H4 (cell line): Measurements from ENCODE around the genes NTN5, HSD17B14 and CGB5.

GRCh38 chr19:48588787-48589962 is 17.4 kb upstream of the SPACA4 start:
- RAMPAGE, long total RNA, result no peak

DNA sequence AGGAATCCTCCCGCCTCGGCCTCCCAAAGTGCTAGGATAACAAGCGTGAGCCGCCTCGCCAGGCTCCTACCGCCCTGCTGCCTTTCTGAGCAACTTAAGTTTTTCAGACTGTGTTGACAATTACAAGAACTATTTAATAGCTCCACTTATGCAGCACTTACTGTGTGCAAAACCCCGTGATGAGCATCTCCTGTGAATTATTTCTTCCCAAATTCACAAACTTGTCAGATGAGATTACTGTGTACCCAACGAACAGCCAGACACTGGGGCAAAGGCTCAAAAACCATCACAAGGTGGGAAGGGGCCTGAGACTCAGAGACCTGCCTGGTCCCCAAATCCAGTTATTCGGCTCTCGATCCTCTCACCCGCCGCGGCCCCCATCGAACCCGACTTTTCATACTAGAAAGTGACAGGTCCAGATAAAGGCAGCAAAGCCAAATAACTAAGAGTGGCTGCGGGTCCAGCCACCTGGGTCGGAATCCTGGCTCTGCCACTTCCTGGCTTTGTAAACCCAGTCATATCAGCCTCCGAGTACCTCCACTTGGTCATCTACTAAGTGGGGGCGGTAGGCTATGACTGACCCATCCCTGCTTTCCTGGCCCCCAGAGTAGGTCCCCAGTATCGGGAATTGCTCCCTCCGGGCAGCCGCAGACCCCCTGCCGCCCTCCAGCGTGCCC is 441 bp downstream of the RPL18 start:
- RAMPAGE, long total RNA, result no peak

GRCh38 chr19:48672728-48673259 is at the start of gene NTN5:
Gene NTN5 (minus strand): TSS chr19:48673017.
- RAMPAGE, long total RNA, result no peak

GRCh38 chr19:48755739-48756526 is 609 bp downstream of the FGF21 start:
- RAMPAGE, long total RNA, result no peak

DNA sequence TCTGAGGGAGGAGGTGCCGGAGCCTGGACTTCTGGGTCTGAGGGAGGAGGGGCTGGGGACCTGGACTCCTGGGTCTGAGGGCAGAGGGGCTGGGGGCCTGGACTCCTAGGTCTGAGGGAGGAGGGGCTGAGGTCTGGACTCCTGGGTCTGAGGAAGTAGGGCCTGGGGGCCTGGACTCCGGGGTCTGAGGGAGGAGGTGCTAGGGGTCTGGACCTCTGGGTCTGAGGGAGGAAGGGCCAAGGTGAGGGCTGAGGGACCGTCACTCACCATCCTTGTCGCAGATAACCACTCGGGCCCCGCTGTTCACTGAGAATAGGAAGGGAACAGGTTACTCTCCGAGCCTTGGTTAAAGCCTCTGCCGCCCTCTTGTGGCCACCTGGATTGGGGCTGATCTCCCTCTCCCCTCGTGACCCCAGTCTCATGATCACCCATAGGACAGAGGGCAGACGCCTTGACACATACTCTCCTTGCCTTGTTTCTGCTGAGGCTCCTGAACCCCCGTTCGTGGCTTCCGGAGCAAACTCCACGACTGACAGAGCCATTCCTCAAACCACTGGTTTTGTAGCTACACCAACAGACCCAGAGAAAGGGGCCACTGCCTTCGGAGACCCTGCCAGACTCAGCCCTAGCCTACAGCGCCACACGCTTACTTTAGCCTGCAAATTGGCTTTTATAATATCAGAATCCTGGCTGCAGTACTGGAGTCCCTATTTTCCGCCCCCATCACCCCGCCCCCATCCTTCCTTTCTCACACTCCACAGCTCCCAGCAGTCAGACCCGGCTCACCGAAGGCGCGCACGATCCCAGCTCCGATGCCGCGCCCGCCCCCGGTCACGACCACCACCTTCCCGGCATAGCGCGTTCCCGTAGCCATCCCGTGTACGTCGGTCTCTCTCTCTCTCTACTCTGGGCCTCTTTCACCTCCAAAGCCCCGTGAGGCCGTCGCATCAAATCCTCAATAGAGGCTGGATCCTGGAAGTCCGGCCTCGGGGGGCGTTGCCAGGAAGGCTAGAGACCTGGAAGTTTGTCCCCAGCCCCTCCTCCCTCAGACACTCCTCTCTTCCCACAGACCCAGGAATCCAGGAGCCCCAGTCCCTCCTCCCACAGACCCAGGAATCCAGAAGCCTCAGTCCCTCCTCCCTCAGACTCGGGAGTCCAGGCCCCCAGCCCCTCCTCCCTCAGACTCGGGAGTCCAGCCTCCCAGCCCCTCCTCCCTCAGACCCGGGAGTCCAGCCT is at the start of gene HSD17B14:
HSD17B14 (minus strand) TSS at position 954 of the 1,236 bp plus-strand sequence.
- RAMPAGE, long total RNA, result no peak

DNA sequence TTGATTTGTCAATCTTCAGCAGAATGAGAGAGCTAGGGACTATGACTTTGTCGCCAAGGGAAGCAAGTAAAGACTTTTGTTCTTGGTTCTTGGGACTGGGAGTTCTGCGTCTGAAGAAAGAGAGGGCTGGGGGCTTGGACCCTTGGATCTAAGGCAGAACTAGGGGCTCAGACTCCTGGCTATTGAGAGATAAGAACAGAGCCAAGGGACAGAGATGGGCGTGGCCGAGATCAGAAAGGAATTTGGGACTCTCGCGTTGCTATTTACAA is 570 bp downstream of the PPP1R15A start:
- RAMPAGE, long total RNA, result no peak

DNA sequence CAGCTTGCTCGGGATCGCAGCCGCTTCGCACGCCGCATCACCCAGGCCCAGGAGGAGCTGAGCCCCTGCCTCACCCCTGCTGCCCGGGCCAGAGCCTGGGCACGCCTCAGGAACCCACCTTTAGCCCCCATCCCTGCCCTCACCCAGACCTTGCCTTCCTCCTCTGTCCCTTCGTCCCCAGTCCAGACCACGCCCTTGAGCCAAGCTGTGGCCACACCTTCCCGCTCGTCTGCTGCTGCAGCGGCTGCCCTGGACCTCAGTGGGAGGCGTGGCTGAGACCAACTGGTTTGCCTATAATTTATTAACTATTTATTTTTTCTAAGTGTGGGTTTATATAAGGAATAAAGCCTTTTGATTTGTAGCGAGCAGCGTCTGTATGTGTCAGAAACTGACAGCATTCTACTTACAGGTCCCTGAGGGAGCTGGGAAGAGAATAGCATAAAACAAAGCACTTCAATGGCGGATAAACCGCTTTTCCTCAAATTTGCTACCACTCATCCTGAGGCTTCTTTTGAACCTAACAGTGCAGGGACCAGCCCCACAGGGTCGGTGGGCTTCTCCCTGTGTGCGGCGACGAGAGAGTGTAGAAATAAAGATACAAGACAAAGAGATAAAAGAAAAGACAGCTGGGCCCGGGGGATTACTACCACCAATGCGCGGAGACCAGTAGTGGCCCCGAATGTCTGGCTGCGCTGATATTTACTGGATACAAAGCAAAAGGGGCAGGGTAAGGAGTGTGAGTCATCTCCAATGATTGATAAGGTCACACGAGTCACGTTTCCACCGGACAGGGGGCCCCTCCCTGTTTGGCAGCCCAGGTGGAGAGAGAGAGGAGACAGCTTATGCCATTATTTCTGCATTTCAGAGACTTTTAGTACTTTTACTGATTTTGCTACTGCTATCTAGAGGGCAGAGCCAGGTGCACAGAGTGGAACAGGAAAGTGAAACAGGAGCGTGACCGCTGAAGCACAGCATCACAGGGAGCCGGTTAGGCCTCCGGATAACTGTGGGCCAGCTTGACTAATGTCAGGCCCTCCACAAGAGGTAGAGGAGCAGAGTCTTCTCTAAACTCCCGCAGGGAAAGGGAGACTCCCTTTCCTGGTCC is 3.8 kb downstream of the PPP1R15A start:
- RAMPAGE, long total RNA, result no peak

DNA sequence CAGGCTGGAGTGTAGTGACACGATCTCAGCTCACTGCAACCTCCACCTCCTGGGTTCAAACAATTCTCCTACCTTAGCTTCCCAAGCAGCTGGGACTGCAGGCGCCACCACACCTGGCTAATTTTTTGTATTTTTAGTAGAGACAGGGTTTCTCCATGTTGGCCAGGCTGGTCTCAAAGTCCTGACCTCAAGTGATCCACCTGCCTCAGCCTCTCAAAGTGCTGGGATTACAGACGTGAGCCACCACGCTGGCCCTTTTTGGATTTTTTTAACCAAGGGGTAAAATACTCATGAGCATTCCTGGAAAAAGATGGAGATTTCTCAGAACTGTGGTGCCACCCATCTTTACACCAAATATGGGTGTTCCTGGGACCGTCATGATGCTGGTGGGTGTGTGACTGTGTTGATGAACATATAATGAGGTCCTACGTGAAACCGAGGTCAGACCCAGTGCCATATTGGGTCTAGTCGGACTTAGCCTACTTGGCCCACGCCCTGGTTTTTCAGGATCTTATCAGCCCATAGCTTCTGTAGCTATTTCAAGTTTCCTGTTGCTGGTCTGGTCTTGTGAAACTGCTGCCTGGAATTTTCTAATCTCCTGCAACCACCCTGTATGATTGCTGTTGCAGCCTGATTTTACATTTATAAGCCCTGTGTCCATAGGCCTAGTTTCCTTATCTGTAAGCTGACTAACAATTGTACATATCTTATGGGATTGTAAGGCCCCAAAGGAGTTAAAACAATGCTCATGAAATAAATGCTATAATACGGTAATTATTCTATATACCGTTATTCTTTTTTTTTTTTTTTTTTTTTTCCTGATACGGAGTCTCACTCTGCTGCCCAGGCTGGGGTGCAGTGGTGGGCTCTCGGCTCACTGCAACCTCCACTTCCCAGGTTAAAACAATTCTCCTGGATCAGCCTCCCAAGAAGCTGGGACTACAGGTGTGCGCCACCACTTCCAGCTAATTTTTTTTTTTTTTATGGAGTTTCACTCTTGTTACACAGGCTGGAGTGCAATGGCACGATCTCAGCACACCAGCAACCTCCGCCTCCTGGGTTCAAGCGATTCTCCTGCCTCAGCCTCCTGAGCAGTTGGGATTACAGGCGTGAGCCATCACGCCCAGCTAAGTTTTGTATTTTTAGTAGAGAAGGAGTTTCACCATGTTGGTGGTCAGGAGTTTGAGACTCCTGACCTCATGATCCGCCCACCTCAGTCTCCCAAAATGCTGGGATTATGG is 6.5 kb downstream of the PPP1R15A start:
- RAMPAGE, long total RNA, result no peak

GRCh38 chr19:48881770-48882744 is 9.8 kb downstream of the PPP1R15A start:
- RAMPAGE, long total RNA, result no peak

- RAMPAGE, long total RNA, result no peak
Observed at GRCh38 chr19:48905548-48906262, 5.6 kb downstream of the NUCB1 start.

DNA sequence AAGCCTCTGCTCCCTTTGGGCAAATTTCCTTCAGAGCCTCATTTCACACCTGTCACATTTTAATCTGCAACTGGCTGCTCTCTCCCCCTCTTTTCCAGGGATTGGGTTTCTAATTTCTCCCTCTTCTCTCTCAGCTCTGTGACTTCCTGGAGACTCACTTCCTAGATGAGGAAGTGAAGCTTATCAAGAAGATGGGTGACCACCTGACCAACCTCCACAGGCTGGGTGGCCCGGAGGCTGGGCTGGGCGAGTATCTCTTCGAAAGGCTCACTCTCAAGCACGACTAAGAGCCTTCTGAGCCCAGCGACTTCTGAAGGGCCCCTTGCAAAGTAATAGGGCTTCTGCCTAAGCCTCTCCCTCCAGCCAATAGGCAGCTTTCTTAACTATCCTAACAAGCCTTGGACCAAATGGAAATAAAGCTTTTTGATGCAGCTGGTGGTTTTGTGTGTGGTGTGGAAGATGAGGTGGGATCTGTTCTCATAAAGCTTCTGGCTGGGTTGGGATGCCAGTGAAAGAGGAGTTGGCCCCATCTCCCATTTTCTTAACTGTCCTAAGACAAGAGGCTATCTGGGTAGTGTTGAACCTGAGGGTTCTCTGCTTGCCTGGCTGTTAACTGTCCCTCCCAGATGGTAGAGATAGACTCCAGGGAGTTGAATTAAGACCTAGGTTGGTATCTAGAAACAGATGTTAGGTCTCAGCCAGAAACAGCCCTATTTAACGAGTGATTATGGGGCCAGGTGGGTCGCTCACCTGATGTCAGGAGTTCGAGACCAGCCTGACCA is 1.5 kb downstream of the FTL start:
- RAMPAGE, long total RNA, result no peak

DNA sequence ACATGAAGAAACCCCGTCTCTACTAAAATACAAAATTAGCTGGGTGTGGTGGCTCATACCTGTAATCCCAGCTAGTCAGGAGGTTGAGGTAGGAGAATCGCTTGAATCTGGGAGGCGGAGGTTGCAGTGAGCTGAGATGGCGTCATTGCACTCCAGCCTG is 2.0 kb downstream of the FTL start:
- RAMPAGE, long total RNA, result no peak

DNA sequence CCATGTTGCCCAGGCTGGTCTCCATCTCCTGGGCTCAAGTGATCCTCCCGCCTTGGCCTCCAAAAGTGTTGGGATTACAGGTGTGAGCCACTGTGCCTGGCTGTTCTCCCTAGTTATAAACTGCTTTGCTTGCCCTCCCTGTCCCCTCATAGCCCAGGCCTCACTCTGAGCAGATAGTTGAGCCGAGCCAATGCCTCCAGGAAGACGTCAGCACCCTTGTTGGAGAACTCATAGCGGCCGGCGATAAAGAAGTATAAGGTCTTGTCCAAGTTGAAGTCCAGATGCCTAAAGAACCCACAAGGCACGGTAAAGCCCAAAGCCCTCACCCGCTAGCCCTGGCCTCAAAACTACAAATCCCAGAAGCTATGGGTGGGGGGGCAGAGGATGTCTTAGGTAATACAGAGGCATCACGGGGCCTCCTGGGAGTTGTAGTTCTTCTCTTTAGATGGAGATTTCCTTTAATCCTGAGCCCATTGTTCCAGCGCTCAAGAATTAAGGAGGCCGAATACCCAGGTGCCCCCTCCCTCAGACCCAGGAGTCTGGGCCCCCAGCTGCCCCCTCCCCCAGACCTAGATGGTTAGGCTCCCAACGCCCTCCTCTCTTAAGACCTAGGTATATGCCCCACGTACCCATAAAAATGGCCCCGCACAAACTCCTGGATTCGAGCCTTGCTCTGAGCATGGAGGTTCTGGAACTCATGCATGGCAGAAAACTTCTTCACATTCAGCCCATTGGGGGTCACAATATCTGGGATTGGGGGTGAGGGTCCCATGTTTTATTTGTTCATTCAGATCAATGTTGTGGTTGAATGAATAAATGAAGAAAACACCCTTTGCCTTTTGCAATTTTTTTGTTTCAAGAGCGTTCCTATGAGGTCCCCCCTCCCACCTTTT is 10.8 kb downstream of the GYS1 start:
- RAMPAGE, long total RNA, result no peak

DNA sequence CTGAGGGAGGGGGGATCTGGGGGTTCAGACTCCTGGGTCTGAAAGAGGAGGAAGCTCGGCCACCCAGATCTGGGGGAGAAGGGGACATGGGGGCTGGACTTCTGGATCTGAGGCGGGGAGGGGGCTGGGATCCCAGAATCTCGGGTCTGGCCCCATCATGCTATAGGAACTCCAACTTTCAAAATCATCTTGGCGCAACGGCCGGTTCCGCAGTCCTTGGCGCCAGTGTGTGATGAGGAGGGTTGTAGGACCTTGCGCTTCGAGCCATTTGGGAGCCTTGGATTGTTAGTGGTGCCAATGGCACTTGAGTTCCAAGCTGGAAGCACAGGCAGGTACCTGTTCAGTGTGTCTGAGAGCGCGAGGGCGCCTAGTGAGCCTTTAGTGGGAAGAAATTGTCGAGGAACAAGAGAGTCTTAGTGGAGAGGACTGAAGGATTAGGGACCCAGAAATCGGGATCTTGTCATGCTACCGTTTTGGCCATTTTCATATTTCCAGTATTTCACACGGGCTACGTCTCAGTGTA is 384 bp downstream of the RUVBL2 start:
- RAMPAGE, long total RNA, result no peak

DNA sequence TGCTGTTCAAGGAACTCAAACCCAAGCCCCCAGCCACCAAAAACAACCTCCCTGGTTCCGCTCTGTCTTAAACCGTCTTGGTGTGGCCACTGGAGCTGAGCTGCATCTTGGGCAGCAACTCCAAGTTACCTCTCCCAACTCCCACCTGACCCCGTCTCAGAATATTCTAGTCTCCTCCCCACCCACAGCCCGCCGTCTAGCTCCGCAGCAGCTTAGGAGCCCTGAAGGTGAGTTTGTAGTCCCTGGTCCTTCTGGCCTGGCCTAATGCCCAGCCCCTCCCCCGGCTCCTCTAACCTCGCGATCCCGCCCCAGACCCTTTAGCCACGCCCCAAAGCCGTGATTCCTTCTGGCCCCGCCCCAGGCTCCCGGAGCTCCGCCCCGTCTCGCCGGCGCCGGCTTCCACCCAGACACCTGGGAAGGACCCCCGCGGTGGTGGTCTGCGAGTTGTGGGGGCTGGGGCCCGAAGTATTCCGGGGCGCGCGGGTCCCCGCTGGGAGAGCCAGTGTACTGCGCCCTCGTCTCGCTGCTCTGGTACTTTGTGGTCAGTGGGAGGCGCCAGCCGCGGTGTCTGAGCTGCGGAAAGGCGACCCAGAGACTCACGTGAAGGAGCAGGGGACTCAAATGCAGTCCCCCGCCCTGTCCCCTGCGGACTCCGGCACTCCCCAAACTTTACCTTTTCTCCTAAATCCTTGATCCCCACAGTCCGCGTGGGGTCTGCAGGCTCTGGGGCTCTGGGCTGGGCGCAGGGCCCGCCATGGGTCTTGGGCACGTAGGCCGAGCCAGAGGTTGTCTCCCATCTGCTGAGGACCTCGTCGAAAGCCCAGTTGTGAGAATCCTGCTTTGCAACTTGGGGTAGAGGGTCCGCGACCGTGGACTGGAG is 873 bp downstream of the ENSG00000268655 start:
- RAMPAGE, long total RNA, result no peak

GRCh38 chr19:49043640-49044007 is at the start of gene CGB5:
Gene CGB5 (plus strand): TSS chr19:49043848.
- RAMPAGE, long total RNA, result no peak

- RAMPAGE, long total RNA, result no peak
Observed at GRCh38 chr19:49136531-49137113, 17.3 kb downstream of the PPFIA3 start.

GRCh38 chr19:49150200-49150861 is 4.9 kb downstream of the HRC start:
- RAMPAGE, long total RNA, result no peak

DNA sequence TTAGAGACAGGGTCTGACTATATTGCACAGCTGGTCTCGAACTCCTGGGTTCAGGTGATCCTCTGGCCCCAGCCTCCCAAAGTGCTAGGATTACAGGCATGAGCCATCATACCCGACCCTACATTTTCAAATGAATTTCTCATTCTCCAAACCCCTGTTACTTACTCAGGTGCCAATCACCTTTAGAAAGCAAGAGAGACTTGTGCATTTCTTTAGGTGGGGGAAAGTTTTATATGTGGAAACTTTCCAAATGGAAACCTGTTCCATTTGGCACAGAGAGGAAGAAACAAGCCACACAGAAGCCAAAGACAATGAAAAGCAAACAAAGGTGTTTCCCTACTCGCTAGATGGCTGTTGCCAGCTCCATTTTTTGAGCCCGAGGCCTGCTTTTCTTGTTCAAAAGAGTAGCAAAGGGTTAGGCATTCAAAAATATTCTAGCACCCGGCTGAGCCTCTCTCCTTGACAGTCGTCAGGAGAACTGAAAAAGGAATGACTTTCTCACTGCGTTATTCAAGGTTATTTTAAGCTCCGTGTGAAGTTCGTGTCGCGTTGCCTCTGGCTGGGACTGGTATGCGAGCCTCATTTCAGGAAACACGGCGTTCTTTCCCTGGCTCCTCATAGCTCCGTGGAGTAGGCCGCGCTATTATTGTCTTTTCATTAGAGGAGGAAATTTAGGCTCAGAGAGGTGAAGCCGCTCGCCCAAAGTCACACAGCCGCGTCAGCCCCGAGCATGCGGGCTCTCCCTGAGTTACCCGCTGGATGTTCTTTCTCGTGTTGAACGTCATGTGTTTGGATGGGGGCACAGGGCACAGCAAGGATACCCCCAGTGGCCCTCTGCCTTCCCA is 7.6 kb downstream of the TRPM4 start:
- RAMPAGE, long total RNA, result no peak

DNA sequence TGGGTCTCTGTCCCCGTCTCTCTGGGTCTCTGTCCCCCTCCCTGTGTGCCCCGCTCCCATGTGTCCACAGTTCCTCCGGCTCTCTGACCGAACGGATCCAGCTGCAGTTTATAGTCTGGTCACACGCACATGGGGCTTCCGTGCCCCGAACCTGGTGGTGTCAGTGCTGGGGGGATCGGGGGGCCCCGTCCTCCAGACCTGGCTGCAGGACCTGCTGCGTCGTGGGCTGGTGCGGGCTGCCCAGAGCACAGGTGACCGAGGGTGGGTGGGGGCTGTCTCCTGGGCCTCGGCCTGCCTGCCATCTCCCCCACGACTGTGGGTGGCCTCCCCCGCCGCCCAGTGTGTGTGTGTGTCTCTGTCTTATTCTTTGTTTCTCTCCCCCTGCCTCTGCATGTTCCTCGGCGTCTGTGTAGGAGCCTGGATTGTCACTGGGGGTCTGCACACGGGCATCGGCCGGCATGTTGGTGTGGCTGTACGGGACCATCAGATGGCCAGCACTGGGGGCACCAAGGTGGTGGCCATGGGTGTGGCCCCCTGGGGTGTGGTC is 10.3 kb downstream of the TRPM4 start:
- RAMPAGE, long total RNA, result no peak